Progenitor cell of endocrine pancreas (in vitro differentiated cells): Measurements from ENCODE around the genes PPP1R1A and OR10P1.

- PRO-cap = no peak
These were observed 34.2 kb downstream of the ATF7 start for GRCh38 chr12:53591949-53592335.

DNA sequence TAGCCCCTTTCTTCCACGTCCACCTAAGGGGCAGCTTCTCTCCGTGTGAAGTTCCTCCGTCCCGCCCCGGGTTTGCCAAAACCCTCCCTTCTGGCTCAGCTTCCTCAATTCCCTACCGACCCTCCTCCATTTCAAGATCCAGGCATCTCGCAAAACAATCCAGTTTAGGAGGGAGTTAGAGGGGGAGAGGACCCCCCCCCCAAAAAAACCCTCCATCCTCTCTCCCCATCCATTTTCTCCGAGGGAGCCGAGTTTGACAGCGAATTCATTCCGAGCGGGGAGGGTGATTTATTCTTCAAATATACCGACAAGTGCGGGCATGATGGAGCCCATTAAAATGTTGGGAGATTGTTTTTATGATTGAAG is 20.9 kb upstream of the ATP5MC2 start:
- PRO-cap = no peak

GRCh38 chr12:53775709-53776421 is 48.6 kb upstream of the CALCOCO1 start:
- PRO-cap = no peak

DNA sequence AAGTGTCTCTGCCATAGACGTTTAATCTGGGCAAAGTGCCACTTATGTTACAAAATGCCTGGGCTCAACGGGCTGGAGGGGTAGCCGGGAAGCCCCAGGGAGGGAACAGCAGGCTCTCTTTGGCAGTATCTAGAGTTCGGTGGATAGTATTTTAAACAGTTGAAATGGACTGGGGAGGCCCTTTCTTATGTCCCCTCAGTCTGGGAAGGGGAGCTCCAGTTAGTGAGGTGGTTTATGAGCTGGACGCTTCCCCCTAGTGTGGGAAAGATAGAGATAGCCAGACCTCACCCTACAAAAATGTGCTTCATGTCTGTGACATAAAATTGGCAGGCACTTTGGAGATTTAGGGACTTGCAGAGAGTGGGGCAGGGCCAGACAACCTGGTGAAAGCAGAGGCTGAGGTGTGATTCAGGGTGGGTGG is 5.4 kb upstream of the HOXC11 start:
- PRO-cap = no peak

- PRO-cap = no peak
These were observed 6.0 kb downstream of the HOXC10 start for GRCh38 chr12:53990914-53991468.

- PRO-cap = no peak
These were observed 2.1 kb upstream of the HOXC8 start for GRCh38 chr12:54006564-54007169.

DNA sequence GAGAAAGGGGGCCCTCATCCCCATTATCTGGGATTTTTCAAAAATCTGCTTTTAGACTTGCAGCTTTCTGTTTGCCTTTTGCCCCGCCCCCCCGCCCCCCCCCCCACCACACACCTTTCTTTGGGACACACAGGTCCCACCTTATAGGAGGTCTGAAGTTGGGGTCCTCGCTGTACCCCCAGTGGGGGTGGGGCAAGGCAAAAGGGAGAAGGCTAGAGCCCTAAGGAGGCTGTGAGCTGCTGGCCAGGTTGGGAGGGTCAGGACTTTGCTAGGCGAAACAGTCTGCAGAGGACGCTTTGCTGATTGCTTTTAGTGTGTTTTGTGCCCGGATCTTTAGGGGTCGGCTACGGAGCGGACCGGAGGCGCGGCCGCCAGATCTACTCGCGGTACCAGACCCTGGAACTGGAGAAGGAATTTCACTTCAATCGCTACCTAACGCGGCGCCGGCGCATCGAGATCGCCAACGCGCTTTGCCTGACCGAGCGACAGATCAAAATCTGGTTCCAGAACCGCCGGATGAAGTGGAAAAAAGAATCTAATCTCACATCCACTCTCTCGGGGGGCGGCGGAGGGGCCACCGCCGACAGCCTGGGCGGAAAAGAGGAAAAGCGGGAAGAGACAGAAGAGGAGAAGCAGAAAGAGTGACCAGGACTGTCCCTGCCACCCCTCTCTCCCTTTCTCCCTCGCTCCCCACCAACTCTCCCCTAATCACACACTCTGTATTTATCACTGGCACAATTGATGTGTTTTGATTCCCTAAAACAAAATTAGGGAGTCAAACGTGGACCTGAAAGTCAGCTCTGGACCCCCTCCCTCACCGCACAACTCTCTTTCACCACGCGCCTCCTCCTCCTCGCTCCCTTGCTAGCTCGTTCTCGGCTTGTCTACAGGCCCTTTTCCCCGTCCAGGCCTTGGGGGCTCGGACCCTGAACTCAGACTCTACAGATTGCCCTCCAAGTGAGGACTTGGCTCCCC is 1.4 kb downstream of the HOXC6 start:
- PRO-cap = no peak

DNA sequence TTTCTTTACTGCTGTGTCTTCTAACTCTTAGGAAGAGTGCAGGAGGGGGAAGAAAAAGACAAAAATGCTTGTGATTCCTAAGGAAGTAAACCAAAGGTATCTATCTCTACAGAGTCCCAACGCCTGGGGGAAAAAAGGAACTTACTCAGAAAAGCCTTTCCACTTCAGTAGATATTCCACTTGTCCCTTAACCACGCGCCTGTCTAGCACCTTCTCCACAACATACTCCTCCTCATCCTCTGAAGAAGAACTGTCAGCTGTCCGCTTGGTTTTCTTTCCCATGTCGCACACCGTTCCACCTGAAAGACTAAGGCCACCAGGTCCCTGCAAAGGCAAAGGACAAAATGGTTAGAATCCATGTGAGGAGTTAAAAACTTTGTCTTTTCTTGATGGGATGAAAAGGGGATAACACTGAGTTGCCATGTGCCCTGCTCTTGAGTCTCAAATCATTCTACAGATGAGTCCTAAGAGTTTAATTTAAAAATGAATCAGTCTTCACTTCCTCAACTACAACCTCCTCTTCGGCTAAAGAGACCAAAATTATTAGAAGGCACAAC is 22.5 kb downstream of the CBX5 start:
- PRO-cap = no peak

GRCh38 chr12:54281626-54282624 is 1.4 kb downstream of the HNRNPA1 start:
- PRO-cap = no peak

DNA sequence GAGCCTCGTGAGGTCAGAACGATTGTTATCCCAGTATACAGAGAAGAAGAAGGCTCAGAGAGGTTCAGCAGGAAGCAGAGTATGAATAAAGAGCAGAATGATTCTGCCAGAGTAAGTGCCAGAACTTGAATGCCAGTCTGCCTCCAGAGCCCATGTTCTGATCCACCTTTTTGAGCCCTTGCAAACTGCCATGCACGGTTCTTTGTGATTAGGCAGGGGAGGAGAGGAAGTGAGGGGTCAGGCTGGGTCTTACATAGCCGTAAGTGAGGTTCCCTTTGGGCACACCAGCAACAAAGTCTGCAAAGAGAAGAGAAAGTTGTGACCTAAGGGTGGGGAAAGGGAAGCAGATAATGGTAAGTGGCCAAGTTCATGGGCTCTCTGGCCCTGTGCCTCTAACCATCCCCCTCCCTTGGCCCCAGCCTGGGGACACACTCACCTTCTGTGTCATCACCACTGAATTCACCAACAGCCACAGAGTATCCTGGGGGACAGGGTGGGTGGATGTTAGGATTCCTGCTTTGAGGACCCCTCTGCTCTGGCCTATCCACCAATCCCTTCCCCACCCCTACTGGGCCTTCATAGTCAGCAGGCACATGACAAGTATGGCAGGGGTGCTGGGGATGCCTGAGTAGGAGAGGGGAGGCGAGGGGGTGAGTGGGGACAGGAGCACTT is 11.5 kb downstream of the ITGA5 start:
- PRO-cap = no peak

GRCh38 chr12:54416355-54417810 is 2.2 kb downstream of the ITGA5 start:
- PRO-cap = no peak

- PRO-cap = no peak
These were observed 20.4 kb upstream of the ITGA5 start for GRCh38 chr12:54439406-54439918.

- PRO-cap = unidirectional peak, minus-strand start at chr12:54588659
These were observed at the start of gene PPP1R1A for GRCh38 chr12:54588387-54589094. Gene PPP1R1A, minus strand, starts transcription at chr12:54588659.

DNA sequence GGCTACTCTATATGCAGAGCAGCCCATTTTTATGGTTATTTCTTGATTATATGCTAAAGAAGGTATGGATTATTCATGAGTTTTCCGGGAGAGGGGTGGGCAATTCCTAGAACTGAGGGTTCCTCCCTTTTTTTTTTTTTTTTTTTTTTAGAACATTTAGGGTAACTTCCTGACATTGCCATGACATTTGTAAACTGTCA is 75.3 kb upstream of the DCD start:
- PRO-cap = no peak

- PRO-cap = no peak
These were observed 988 bp downstream of the TESPA1 start for GRCh38 chr12:54983474-54984074.

DNA sequence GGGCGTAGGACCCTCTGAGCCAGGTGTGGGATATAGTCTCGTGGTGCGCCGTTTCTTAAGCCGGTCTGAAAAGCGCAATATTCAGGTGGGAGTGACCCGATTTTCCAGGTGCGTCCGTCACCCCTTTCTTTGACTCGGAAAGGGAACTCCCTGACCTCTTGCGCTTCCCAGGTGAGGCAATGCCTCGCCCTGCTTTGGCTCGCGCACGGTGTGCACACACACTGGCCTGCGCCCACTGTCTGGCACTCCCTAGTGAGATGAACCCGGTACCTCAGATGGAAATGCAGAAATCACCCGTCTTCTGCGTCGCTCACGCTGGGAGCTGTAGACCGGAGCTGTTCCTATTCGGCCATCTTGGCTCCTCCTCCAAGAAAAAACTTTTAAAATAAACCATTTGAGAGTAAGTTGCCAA is 24.3 kb upstream of the OR9K2 start:
- PRO-cap = unidirectional peak, minus-strand start at position 157 of the sequence

DNA sequence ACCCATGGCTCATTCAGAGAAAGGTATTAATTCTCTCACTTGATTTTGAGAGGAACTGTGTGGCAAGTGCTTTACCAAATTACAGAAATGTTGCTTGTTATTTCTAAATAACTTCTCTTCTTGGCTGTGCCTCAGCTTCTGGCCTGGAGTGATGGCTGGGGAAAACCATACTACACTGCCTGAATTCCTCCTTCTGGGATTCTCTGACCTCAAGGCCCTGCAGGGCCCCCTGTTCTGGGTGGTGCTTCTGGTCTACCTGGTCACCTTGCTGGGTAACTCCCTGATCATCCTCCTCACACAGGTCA is at the start of gene OR10P1:
OR10P1 (plus strand) TSS at position 152 of the 305 bp plus-strand sequence.
- PRO-cap = no peak

DNA sequence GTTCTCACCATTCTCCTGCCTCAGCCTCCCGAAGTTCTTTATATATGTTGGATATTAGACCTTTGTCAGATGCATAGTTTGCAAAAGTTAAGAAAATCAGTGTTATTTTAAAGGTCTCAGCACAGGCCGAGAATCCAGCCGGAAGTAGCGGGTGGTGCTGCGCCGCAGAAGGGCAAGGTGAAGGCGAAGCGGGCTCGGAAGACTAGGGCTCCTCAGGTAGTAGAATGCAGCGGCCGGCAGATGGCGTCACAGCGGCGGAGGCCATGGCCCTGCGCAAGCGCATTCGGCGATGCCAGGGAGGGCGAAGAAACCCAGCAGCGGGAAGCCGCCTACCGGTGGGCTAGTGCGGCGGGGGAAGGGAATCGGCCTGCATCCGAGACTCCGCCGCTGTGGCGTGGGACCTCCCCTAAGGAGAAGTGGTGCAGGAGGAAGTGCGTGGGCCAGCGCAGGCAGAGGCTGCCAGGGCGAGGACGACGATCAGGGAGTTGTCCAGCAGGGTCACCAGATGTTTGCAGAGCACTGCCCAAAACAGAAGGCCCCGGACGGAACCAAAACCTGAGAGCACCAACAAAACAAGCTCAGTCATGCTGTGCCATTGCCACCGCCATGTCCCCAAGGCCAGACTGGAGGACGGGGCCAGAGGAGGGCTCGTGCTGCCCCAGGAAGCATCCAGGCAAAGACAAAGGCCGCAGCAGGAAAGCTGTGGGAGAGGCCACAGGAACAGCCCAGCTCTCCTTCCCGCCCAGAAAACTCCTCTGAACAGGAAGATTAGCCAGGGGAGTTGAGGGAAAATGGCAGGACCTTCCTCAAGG is 9.6 kb downstream of the OR10P1 start:
- PRO-cap = bidirectional peak, plus-strand start at position 443 of the sequence, minus-strand start at position 166 of the sequence

- PRO-cap = no peak
These were observed 1.5 kb downstream of the ITGA7 start for GRCh38 chr12:55706115-55706696.

- PRO-cap = no peak
These were observed 620 bp upstream of the BLOC1S1 start for GRCh38 chr12:55715141-55715710.